NT2/D1 (cell line): ENCODE results near the genes CEBPZ and CDC42EP3.

DNA sequence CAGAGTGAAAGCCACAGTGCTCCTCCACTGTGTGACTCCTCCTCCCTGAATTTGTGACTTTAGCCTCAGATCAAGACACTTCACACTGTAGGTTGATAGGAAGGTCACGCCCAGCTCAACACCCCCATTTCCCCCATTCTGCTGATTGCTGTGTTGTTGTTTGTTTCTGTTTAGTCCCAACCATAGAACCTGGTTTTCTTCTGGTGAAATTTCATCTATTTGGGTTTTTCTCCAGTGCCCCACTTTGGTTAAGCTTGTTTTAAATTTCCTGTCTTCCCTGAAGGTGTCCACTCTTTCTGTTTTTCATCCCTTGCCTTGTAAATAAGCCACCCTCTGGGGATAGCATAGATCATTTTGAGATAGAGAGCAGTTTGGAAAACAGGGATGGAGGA is 102.3 kb downstream of the VIT start:
- RRBS, 2 experiments: no CpG with 5 or more reads among the region's 1 CpG

DNA sequence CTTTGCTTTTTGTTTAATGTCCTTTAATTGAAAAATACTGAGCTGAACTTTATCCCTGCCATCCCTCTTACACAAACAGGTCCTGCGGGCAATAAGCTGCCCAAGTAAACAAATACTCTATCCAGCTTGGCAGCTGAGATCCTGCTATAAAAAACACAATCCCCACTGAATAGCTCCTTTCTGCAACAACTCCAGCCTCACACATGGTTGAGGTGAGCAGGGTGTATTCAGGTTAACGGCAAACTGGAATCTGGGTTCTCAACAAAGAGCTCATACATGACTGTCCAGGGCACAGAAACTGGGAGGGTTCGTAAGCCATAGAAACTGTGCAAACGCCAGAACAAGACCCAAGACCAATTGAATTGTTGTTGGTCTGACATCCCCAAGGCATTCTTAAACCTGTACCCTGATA is 124.8 kb downstream of the VIT start:
- RRBS, 2 experiments: no CpG with 5 or more reads among the region's 4 CpGs

GRCh38 chr2:36966751-36967407 is 543 bp upstream of the STRN start:
- RRBS, 2 experiments: under 1 to 2% methylated on average over 3 of the region's 48 CpGs

GRCh38 chr2:37104400-37105213 is 20.3 kb downstream of the GPATCH11 start:
- RRBS, 2 experiments: no CpG with 5 or more reads among the region's 3 CpGs

DNA sequence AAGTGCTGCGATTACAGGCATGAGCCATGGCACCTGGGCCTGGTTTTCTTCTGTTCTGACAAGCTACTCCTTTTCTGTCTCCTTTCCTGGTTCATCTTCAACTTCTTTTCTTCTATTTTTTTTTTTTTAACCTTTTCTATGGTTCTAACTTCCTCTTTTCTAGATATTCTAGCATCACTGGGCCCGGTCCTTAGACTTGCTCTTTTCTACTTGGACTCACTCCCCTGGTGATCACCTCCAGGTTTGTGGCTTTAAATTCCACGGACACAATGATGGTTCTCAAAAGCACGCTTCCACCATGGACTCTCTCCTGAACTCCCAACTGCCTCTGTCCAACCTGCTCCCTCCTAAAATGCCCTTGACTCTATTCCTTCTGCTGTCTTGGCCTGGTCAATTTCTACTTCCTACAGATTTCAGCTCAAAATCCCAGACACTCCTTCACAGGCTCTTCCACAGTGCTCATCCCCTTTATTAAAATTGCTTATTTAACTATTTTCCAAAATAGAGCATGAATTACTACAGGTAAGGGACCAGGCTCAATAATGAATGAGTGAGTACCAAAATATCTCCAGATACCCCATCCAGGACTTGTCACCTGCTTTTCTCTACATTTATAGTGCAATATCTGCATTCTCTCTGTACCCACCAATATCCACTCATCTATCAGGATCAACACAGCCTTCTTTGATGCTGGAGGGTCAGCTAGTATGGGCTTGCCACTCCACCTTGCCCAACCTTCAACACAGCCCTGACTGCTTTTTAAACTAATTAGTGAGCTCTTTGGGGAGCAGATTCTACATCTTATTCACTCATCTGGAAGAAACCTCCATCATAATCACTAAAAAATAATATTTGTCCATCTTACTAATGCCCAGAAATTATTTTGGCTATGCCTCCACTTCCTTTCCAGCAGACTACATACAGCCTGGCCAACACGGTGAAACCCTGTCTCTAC is 1.7 kb downstream of the EIF2AK2 start:
- RRBS, 2 experiments: no CpG with 5 or more reads among the region's 5 CpGs

DNA sequence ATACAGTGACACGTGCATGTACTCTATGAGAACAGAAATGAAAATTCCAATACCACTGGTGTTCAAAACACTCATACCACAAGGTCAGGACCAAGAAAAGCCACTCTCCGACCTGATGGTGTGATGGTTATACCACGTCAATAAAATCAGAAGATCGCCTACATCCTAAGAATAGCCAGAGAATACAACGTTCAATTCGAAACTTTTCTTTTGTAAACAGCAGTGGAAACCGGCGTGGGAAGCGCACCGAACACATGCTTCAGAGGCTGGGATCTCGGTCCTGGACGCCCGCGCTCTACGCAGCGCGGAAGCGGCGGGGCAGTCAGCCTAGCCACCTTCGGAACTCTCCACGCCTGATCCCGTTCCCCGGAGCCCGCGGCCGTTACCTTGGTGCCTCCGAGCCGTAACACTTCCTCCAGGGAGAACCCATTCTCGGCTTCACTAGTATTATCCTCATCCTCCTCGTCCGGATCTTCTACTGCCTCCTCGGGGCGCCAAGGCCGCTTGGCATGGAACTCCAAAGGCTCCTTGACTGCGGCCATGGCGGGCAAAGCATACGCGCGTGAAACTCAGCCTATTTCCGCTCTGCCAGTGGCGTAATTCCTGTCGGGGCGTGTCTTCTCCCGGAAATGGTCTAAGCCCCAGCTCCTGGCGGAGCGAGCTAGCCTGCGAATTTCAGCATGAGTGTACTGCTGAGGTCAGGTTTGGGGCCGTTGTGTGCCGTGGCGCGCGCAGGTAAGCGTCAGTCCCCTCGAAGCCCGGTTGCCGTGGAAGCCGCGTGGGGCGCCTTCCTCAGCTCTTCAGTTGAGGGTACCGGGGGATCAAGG is at the start of gene CEBPZ:
TSS of gene CEBPZ (minus strand) at position 571 of the 827 bp plus-strand sequence.
- RRBS, 2 experiments: 2% methylated on average over 14 of the region's 60 CpGs

DNA sequence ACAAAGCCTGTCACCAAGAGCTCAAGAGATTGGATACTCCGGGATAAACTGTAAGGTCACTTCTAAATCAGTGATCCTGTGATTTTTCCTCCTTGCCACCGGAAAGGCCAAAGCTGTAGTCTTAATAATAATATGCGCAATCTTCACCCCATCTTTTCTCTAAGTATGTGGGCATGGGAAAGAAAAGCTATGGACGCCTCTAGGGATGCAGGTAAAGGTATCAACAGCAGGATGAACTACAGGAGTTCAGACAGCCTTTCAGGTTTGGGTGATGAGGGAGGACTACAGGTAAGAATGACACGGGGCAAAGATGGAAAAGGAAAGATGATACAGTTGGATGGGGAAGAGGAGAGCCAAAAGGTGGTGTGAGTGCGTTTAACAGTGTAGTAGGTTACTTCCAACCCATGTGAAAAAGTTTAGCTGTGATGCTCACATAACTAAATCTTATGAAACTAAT is 33.4 kb downstream of the NDUFAF7 start:
- RRBS, 2 experiments: 83% methylated on average over 1 of the region's 6 CpGs; no CpG with 5 or more reads in 1 of the 2 experiments

DNA sequence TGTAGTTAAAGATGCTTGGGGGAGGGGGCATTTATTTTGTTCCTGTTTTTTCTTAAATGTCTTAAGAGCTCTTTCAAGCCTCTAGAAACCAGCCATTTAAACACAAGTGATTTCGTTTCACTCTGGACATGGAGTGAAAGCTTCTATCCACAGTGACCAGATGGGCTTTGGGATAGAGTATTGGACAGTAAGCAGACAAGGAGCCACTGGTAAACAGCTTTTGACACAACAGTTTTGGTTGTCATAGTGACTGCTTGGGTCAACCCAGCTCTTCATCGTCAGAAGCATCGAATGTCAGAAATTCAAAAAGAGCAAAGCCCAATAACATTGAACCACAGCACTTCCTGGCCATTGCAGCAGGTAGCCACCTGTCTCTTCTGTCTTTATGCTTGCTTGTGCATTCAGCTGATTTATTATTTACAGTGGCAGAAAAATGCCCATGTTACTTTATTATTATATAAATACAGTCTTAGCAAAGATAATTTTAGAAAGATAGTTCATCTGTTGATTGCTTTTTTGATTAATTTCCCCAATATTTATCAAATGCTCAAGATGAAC is 5.1 kb downstream of the QPCT start:
- RRBS, 2 experiments: no CpG with 5 or more reads among the region's 3 CpGs

GRCh38 chr2:37375969-37377232 is 32.0 kb downstream of the QPCT start:
- RRBS, 2 experiments: no CpG with 5 or more reads among the region's 16 CpGs

GRCh38 chr2:37600005-37600525 is 71.4 kb downstream of the CDC42EP3 start:
- RRBS, 2 experiments: no CpG with 5 or more reads among the region's 9 CpGs

- RRBS, 2 experiments: no CpG with 5 or more reads among the region's 9 CpGs
These were observed 45.3 kb downstream of the CDC42EP3 start for GRCh38 chr2:37626147-37626600.

GRCh38 chr2:37671291-37671879 is at the start of gene CDC42EP3:
CDC42EP3 (minus strand) TSS chr2:37671642.
- RRBS, 2 experiments: under 1 to 2% methylated on average over 48 to 55 of the region's 78 CpGs

GRCh38 chr2:37753646-37754254 is 82.3 kb upstream of the CDC42EP3 start:
- RRBS, 2 experiments: no CpG with 5 or more reads among the region's 10 CpGs

GRCh38 chr2:37765992-37766227 is 94.5 kb upstream of the CDC42EP3 start:
- RRBS, 2 experiments: no CpG with 5 or more reads among the region's 4 CpGs

- RRBS, 2 experiments: 89 to 96% methylated on average over 18 to 26 of the region's 51 CpGs
These were observed 2.0 kb downstream of the CYP1B1 start for GRCh38 chr2:38073804-38074557.

DNA sequence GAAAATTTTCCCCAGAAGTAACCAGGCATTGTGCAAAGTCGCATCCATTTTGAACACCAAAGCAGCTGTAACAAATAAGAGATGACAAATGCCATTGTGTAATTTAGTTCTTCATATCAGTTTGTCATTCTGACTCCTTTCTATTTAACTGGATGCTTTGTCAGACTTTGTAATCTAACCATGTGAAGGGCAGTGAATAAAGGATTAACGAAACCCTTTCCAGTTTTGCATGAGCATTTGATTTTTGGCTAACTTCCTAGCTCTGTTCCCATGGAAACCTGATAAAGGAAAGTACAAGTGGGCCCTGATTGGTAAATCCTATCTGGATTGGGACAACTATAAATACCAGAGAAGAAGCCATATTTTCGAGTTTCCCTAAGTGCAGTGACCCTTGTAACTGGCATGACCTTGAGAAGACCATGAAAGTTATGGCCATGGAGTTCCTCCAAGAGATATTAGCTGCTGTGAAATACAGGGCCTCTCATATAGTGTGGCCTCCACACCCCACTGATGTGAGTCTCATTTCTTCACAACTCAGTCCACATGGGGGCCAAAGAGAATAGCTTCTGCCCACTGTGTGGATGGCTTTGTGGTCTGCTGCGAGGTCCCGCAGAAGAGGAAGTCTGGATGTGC is 38.1 kb upstream of the CYP1B1 start:
- RRBS, 2 experiments: no CpG with 5 or more reads among the region's 5 CpGs

- RRBS, 2 experiments: no CpG with 5 or more reads among the region's 14 CpGs
These were observed 62.4 kb upstream of the CYP1B1 start for GRCh38 chr2:38138284-38138820.

DNA sequence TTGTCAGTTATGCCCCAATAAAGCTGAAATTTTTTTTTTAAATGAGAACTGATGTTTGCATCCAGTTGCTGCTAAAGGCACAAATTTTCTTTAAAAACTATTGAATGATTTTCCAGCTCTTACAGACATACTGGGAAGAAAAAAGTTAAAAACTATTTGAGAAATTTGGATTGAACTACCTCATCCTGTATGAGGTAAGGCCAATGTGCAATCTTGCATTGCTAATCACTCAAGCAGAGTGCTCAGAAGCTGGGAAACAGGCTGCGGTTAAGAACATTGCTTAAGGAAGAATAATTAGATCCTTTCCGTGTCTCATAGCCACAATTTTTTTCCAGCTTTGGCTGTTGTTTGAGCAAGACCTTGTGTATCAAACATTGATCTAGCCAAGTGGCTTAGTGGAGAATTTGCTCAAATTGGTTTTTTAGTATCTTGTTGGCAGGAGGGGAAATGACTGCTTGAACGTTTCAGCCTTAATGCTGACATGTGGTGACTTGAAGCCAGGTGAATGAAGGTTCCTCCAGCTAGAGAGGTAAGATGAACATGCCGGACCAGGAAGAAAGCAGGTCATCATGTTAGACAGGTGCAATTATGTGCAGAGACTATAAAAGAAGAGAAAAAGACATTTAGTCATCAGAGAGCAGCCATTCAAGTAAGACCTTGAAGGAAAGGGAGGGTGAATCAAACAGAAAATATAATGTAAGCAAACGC is 98.7 kb upstream of the CYP1B1 start:
- RRBS, 2 experiments: no CpG with 5 or more reads among the region's 5 CpGs

DNA sequence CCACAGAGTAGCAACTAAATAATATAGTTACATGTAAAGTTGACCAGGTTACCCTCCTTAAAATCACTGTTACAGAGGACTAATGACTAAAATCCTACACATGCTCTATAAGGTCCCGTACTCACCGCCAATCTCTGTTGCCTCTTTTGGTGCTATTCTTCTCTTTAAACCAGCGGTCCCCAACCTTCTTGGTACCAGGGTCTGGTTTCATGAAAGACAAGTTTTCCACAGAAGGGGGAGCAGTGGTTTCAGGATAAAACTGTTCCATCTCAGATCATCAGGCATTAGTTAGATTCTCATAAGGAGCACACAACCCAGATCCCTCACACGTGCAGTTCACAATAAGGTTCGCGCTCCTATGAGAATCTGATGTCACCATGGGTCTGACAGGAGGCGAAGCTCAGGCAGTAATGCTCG is 30.7 kb downstream of the ATL2 start:
- RRBS, 2 experiments: no CpG with 5 or more reads among the region's 8 CpGs

- RRBS, 2 experiments: no CpG with 5 or more reads among the region's 6 CpGs
These were observed 1.5 kb downstream of the ATL2 start for GRCh38 chr2:38375454-38376007.